ENCODE data around the gene ZNF273.

DNA sequence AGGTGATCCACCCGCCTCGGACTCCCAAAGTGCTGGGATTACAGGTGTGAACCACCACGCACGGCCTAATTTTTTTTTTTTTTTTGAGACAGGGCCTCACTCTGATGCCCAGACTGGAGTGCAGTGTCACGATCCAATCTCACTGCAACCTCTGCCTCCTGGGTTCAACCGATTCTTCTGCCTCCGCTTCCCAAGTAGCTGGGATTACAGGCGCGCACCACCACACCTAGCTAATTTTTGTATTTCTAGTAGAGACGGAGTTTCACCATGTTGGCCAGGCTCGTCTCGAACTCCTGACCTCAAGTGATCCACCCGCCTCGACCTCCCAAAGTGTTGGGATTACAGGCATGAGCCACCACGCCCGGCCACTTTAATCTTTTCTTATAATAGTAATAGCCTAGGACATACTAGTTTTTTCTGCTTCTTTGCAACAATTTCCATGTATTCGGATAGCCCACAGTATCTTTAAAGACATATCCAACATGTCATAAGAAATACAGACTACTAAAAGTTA, 1.4 kb downstream of the CHCHD2 start:
- PRO-cap, result no peak

DNA sequence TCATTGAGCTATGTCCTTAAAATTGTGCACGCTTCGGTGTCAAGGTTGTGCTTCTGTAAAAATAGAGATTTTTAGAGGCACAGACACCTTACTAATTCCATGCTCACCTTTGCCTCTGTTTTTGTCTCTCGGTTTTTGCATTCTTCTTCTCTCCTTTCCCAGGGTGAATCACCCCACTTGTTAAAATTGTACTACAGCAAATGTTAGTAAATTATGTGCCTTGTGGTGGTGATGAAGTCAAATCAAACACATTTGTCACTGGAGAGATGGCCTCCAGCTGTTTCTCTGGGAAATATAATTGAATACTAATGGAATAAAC, 48.3 kb upstream of the NUPR2 start:
- PRO-cap, result no peak

DNA sequence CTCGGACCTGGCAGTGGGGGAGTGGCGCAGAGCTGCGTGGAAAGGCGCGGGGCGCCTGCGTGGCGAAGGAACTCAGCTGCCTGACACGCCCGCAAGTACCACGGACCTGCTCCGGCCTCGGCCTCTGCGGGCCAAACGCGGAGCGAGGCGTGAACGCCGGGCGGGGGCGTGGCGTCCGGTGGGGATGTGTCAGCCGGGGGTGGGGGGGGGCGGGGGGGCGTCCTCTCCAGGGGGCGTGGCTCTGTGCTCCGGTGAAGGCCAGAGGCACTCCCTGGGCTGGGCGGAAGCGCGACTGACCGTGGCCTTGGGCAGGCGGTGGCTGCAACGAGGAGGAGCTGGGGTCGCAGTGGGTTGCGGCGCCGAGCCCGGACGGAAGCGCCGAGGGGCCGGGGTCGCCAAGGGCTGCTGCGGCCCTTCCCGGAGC, 58.8 kb upstream of the NUPR2 start:
- PRO-cap, result no peak

GRCh38 chr7:56256178-56256621, 140.0 kb upstream of the NUPR2 start:
- PRO-cap, result no peak

DNA sequence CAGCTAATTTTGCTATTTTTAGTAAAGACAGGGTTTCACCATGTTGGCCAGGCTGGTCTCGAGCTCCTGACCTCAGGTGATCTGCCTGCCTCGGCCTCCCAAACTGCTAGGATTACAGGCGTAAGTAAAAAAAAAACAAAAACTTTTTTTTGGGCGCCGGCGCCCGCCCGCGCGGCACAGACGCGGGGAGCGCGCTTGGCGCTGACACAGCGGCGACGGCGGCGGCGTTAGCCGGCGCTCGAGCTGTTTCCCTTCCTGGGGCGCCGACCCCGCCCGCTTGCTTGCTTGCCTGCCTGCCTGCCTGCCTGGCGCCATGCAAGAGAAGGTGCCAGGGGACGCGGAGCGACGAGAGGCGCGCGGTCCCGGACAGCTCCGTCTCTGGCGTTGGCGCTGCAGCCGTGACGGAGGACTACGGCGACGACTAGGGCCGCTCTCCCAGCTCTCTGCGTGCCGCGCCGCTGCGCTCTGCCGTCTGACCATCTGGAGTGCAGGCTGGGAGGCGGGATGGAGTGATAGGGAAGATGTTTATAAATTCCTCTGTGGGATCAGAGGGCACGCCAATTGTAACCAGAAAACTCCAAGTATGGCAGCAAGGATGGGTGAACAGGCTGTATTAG, 171.5 kb upstream of the NUPR2 start:
- PRO-cap, result no peak

DNA sequence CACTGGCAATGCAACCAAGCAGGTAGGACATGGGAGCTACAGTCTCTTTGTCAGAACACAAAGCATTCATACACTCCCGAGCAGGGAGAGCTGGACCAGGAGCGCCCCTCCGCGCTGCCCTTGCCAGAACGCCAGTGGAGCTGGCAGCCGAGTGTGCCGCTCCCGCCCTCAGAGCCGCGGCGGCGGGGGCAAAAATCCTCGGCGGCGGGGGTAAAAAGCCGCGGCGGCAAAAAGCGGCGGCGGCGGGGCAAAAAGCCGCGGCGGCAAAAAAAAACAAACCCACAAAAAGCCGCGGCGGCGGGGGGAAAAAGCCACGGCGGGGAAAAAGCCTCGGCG, 418.0 kb downstream of the ZNF716 start:
- PRO-cap, result no peak

DNA sequence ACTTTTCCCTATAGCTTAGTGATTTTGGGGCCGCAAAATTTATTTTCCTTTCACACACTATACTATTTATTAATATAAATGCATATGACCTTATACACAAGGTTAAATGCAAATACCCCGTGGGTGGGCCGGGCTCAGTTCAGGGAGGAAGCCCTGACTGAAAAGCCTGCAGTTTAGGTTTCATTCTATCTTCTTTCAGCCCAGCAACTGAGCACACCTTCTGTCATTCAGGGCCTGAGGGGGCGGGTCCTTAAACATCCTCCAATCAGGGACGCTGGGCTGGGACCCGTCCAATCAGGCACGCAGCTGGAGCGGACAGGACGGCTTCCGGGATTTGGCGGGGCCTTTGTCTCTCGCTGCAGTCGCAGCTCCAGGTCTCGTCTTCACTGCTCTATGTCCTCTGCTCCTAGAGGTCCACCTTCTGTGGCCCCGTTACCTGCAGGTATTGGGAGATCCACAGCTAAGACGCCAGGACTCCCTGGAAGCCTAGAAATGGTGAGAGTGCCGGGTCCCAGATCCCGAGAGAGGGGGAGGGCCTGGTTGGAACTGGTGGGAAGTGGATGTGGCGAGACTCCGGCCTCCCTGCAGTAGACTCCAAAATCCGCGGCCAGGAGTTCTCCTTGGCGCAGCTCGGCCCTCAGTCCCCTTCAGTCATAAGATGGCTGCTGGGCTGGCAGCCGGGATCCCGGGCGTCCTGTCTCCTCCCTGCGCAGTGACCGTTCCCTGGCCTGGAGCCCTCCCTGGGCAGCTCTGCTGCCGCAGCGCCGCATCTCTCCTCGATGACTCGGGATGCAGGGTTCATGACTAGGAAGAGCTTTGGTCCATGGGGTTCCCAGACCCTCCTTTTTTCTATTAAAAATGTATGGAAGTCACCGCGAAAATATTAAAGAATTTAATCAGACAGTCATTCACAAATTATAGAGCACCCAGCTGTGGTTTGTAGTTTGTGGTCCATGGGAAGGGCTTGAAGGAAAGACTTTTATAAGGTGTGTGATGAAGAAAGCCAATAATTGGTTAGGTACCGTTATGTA, at the start of gene ZNF273:
Gene ZNF273, plus strand, starts transcription at position 349 of the 1,031 bp plus-strand sequence.
- PRO-cap, result unidirectional peak, plus-strand start at position 349 of the sequence; bidirectional peak, plus-strand start at position 654 of the sequence, minus-strand start at position 752 of the sequence

DNA sequence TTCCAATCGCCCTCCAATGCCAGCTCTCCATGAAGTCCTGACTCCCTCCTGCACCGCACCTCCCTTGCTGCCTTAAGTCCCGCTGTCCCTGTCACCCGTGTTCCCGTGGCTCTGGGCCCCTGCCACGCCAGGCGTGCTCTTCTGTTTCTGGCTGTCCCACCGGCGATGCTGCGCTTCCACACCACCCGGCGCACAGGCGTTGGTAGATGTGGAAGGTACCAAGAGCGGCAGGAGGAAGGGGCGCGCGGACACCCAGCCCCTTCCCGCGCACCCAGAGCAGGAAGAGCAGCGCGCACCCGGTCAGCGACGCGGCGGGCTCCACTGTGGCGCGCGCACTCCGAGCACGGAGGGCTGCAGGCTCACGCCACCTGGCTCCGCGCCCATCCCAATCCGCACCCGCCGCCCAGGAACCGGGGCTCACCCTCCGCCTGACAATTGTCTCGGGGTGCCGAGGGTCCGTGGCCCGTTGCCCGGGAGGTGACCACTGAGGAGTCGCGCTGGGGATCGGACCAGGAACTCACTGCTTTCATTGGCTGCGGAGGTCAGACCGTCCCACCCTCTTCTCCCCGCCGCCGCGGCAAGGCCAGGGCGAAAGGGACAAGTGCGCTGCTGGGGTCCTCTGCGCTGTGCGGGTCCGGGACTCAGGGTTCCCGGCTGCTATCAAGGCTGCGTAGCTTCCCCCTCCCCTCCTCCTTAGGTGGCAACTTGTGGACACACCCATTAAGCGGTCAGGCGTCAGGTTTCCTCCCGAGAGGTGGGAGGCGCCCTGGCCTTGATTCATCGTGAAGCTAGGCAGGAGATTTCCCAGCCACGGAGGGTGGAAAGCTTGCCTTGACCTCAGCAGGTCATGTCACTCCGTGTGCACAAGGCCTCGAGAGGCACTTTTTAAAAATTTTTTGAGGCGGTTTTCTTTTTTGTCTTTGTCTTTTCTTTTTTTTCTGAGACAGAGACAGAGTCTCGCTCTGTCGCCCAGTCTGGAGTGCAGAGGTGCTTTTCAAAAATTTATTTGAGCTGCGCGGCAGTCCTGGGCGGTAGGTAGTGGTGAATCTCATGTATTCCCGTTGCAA, 121.5 kb upstream of the ZNF92 start:
- PRO-cap, result bidirectional peak, plus-strand start at position 303 of the sequence, minus-strand start at position 149 of the sequence; bidirectional peak, plus-strand start at position 575 of the sequence, minus-strand start at position 630 of the sequence

DNA sequence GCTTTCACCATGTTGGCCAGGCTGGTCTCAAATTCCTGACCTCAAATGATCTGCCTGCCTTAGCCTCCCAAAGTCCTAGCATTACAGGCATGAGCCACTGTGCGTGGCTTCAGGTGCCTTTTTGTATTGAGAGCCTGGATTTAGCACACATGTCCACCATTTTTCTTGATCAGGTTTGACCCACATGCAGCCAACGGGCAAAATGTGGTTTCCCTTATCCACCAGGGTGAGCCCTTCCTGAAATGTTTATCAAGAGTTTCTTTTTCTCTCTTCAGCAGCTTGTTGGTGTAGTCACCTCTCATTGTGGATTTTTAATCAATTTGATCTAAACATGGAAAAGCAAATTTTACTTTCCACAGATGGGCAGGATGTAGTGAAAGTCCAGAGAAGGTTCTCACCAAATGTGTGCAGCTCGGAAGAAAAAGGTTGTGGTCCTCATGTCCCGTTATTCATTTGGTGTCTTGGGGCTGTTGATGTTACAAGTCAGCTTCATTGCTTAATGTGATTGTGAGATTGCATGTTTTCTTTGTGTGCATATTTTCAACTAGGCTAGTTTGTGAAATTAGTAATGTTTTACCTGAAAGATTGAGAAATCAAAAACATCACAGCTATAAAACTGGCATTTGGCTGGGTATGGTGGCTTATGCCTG, 28.9 kb downstream of the GUSB start:
- PRO-cap, result no peak

DNA sequence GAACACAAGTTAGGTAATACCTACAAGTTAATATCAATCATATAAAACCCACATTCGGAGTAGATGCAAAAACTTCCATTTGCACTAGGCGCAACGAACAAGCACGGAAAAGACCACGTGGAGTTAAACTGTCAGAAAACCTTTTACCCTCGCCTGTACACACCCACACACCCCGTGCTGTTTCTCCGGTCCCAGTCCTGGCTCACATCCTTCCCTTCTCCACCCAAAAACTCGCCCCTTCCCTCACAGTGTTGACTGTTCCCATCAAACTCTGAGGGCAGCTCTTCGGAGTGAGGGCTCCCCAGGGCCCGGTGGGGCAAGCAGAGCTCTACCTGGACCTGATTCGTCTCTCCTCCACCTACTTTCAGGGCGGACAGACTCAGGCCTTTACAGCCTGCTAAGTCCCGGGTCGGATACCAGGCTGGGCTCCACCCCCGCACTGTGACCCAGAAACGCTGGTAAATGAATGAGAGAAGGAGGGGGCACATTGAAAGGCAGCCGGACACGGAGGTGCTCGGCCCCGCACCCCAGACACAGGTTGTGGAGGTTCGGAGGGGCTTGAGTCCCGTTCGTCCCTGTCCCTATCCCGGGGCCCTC, 31.9 kb upstream of the ASL start:
- PRO-cap, result no peak

DNA sequence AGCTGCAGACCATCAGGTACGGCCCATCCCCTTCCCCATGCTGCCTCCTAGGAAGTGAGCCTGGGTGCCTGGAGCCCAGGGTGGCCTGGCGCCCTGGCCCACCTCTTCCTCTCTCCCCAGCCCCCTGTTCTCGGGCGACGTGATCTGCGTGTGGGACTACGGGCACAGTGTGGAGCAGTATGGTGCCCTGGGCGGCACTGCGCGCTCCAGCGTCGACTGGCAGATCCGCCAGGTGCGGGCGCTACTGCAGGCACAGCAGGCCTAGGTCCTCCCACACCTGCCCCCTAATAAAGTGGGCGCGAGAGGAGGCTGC, 17.0 kb downstream of the ASL start:
- PRO-cap, result no peak

DNA sequence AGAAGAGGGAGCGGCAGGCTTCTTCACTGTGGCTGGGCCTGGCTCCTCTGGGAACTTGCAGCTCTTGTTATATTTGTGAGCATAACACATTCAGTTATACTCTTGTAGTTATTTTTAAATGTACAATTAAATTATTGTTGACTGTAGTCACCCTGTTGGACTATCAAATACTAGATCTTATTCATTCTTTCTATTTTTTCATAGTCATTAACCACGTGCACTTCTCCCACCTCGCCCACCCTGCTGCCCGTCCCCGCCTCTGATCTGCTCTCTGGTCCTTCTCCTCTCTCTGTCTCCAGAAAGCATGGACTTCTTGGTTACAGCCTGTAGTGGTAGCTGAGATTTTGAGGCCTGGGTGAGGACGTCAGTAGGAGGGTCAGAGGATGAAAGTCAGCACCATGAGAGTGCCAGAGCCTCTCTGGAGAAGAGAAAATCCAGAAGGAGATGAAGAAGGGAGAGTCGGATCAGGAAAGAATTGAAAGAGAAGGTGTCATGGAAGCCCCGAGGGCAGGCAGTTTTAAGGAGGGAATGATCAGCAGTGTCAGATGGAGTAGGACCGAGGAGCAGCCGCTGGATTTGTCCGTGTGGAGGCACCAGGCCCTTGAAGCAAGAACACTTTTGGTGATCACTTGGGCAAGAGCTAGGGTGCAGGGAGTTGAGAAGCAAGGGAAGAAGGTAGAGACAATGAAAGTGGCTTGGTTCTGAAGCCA, 26.6 kb downstream of the CRCP start:
- PRO-cap, result no peak

DNA sequence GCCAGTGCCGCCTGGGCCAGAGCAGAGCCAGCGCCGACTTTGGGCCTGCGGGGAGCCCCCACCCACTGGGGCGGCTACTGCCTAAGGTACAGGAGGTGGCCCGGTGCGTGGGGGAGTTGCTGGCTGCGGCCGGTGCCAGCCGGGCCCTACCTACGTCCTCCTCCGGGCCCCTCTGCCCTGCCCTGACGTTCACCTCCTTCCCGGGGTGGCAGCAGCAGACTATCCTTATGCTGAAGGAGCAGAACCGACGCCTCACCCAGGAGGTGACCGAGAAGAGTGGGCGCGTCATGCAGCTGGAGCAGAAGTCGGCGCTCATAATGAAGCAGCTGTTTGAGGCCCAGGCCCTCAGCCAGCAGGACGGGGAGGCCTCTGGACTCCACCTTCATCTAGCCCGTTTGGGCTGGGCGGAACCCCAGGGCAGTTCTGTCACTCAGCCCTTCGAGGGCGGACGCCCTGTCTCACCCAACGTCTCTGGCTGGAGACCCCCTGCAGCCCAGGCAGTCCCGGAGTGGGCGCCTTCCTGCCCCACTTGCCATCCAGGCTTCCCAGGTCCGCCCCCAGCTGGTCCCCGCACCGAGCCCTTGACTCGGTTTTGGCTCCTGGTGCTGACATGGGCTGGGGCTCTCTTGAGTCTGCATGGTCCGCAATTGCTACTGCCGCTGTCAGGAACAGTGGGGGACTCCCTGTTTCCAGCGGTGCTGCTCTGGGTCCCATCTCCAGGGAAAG, 71.5 kb upstream of the KCTD7 start:
- PRO-cap, result no peak

GRCh38 chr7:66986228-66986890, 9.0 kb downstream of the SBDS start:
- PRO-cap, result no peak

DNA sequence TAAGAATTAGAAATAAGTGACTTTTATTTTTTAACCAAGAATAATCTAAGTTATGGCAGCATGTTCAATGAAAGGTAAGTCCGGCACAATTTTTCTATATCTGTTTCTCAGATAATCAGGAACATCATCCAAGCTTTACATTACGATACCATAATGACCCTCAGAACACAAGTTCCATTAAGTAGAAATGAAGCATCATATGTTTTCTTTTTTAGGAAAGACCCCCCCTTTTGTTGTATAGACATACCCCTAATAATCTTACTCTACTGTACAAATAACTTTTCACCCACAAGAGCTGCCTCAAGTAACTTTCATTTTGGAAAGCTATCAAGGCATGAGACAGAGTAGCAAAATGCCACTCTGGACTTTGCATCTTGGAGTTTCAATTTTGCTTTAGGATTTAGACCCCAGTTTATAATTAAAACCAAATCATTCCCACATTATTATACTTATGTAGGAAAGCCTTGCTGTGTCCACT, 7.6 kb downstream of the SBDS start:
- PRO-cap, result no peak

DNA sequence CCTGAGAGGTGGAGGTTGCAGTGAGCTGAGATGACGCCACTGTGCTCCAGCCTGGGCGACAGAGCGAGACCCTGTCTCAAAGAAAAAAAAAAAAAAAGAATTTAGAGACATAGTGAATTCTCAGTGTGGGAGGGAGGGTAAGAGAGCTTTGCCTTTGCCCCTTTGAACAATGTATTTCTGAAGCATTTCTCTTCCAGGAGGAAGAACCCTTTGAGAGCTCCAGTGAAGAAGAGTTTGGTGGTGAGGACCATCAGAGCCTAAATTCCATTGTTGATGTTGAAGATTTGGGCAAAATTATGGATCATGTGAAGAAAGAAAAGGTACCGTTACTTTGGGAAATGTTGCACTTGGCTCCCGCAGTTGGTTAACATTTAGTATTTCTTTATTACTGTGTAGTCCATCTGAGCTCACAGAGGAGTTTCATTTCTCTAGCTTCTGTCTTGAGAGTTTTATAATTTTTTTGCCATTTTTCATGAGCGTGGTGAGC, 28.1 kb downstream of the TYW1 start:
- PRO-cap, result no peak

- PRO-cap, result no peak
These were observed 32.0 kb downstream of the SPDYE21 start for GRCh38 chr7:67308666-67309207.

DNA sequence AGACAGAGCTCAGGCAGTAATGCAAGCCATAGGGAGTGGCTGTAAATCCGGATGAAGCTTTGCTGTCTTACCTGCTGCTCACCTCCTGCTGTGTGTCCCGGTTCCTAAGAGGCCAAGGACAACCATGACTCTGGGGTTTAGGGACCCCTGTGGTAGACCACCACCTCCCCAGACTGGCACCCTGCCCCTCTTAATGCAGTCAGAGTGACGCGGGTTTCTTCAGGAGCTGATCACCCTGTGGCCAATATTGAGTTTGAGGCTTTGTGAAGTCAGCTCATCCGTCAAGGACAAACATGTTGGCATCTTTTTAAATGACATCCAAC, 777.6 kb upstream of the AUTS2 start:
- PRO-cap, result no peak

DNA sequence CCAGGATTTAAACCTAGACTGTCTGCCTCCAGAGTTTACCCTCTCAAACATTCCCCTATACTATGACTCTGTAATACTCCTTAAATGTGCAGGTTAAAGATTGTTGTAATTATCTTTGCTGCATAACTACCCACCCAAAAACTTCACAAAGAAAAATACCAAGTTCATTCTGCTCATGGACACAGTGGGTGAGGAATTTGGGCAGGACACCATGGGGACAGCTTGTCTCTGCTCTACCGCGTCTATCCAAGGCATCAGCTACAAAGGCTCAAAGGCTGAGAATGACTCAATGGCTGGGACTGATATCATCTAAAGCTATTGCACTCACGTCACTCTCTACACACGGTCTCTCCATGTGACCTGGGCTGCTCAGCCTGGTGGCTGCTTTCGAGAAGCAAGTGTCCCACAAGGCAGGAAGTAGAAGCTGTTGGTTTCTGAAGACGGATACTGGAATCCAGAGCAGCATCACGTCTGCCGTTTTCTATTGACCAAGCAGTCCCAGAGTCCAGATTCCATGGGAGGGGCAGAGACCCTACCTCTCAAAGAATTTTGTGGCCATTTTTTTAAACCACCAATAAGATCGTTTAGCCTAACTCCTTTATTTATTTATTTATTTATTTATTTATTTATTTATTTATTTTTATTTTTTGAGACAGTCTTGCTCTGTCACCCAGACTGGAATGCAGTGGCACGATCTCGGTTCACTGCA, 185.6 kb upstream of the AUTS2 start:
- PRO-cap, result no peak

GRCh38 chr7:69739636-69740607, 141.6 kb downstream of the AUTS2 start:
- PRO-cap, result no peak